ENCODE results near the gene GPR139.

- RRBS = no CpG with 5 or more reads among the region's 1 CpG
These were observed 345.2 kb downstream of the XYLT1 start for GRCh38 chr16:17125545-17125987.

DNA sequence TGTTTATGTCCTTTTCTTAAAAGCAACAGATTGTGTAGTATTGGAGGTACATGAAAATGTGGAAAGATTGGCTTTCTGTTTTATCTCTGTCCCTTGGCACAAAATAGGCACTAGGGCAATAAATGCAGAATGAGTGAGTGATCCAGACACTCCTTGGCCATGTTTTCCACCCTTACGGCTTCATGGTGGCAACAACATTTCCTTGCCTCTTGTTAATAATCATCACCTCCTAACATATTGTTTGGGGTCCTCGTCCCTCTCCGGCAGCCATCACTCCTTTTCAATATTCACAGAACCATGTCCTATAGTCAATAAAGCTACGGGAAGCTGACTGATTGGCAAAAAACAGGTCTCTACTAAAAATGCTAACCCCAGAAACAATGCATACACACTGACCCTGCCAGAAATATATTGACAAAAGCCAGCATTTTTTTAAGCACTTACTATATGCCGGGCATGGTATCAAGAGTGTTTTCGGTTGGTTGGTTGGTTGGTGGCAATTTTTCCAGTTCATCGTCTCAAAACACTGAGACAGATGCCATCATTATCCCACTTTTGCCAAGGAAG, 249.8 kb downstream of the XYLT1 start:
- RRBS = no CpG with 5 or more reads among the region's 7 CpGs

GRCh38 chr16:17272784-17273644, 197.7 kb downstream of the XYLT1 start:
- RRBS = 38% methylated on average over 1 of the region's 13 CpGs

DNA sequence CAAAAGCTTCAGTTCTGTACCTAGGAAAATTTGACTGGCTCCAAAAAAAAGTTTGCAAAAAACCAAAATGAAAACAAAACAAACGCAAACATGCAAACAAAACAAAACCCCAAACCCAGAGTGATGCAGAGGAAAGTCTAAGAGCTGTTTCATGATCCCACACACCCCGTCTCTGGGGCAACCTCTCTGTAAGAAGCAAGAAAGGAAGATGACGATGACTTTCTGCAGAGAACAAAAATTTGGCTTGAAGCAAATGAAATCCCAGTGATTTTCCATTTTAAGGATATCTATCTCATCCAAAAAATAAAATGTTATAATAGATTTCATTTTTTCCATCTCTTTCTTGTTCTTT, 181.1 kb downstream of the XYLT1 start:
- RRBS = no CpG with 5 or more reads among the region's 3 CpGs

DNA sequence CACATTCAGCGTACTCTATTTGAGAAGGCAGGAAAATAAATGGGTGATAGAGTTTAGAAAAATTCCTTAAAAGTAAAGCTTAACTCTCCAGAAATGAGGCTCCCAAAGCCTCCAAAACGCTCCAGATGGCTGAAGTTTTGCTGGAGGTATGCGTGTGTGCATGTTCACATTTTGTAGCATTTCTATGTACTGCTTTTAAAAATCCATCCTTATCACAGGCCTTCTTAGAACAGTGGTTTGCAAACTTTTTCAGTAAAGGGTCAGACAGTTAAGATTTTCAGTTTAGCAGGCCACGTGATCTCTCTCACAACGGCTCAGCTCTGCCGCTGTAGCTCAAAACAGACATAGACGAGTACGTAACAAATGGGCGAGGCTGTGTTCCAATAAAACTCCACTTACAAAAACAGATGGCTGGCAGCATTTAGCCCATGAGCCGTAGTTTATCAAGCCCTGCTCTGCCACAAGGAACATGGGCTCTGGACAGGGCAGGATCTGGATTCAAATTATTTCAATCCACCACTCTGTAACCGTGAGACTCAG, 141.9 kb downstream of the XYLT1 start:
- RRBS = no CpG with 5 or more reads among the region's 11 CpGs

GRCh38 chr16:17350168-17350651, 120.5 kb downstream of the XYLT1 start:
- RRBS = no CpG with 5 or more reads among the region's 5 CpGs

DNA sequence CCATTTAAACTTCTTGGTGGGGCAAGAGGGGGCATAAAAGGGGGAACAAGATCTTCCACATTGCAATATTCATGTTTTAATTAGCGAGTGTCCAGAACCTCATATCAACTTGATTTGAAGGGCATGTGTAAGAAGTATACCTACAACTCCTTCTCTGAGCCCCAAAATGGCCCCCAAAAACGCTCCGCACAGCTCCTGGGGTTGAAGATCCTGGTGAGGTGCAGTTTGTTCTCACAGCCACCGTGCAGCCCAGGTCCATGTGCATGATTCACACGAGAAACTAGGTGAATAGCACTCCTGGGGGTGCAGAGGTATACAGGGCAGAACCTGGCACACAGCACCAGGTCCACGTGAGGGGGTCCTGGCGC, 58.8 kb downstream of the XYLT1 start:
- RRBS = no CpG with 5 or more reads among the region's 7 CpGs

DNA sequence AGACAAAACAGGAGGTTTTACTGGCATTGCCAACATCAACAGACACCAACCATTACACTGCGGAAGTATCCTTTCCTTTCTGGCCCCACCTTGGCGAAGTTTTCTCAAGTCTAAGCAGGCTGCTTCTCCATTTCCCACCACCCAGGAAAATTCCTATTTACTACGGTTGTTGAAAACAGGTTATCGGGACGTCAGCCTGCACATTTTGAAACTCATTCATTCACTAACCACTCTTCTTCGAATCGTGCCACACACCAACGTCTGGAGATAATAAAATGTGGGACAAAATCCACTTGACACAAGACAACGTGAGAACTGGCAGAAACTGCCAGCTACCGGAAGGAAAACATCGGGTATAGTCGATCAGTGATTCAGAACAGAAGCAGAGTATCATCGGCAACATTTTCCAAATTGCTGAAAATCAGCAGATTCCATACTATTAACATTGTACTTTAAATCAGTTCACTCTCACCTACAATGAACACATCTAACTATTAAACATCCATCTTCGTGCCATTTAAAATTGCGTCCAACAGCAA, 935 bp downstream of the RPS15A start:
- RRBS = no CpG with 5 or more reads among the region's 15 CpGs

- RRBS = no CpG with 5 or more reads among the region's 5 CpGs
These were observed 1.1 kb upstream of the RPS15A start for GRCh38 chr16:18791243-18791595.

- RRBS = no CpG with 5 or more reads among the region's 9 CpGs
These were observed 8.1 kb upstream of the ARL6IP1 start for GRCh38 chr16:18809280-18809930.

DNA sequence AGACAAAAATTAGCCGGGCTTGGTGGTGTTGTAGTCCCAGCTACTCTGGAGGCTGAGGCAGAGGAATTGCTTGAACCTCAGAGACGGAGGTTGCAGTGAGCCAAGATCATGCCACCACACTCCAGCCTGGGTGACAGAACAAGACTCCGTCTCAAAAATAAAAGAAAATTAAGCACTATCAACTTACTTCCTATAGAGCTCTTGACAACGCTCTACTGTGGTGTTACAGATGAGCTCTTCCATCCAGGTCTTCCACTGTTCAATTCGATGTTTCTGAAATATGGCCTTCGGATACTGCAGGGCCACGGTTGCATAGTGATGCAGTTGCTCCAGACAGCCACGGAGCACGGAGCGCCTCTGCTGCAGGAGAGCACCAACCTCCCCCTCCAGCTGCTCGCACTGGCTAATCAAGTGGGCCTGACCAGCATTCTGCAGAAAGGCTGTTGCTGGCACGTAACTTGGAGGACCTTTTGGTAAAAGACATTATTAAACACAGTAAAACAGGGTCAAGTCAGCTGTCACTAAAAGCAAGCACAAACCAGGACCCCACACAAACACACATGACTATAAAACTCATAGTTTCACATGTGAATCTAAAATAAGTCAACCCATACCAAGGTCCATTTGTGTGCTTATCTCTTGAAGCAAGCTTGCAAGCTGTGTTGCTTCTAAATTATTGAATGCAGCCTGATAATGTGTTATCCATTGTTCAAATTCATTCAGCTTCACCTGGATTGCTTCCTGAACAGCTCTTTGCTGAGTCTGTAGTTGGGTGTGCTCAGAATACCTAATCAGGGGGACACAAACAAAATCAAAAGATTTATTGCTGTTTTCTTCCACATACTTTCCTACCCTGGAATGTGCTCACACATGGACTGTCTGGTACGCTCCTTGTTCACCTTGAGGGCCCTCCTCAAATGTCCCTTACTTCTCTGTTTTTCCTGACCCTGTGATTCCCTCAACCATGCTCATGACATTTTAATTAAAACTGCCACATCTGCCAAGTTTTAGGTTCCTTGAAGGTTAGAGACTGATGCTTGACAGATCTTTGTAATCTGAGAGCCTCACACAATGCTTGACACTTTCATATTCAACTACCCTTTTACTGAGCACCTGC, 34.8 kb upstream of the ARL6IP1 start:
- RRBS = no CpG with 5 or more reads among the region's 13 CpGs

- RRBS = no CpG with 5 or more reads among the region's 4 CpGs
These were observed 46.3 kb upstream of the ARL6IP1 start for GRCh38 chr16:18847454-18848251.

GRCh38 chr16:18849766-18850690, 48.7 kb upstream of the ARL6IP1 start:
- RRBS = no CpG with 5 or more reads among the region's 8 CpGs

- RRBS = no CpG with 5 or more reads among the region's 5 CpGs
These were observed 5.5 kb upstream of the SMG1 start for GRCh38 chr16:18931778-18932119.

GRCh38 chr16:18959122-18959644, 24.6 kb upstream of the TMC7 start:
- RRBS = no CpG with 5 or more reads among the region's 2 CpGs

DNA sequence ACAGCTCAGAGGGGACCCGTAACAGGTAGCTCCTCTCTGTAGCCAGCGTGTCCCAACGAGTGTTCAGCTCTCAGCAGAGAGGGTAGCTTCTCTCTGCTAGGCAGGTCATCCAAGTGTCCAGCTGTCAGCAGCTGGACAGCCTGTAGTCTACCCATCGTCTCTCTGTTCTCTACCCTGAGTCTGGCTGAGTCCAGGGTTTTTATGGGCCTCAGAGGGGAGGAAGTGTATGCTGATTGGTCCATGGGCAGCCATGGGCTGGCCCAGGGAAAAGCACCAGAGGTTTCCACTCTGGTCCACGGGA, 45.3 kb upstream of the CLEC19A start:
- RRBS = no CpG with 5 or more reads among the region's 5 CpGs

GRCh38 chr16:19785362-19786294, 67.6 kb downstream of the IQCK start:
- RRBS = no CpG with 5 or more reads among the region's 14 CpGs

GRCh38 chr16:19860381-19861155, 24.1 kb downstream of the GPRC5B start:
- RRBS = no CpG with 5 or more reads among the region's 15 CpGs

- RRBS = 12% methylated on average over 7 of the region's 32 CpGs
These were observed at the start of gene GPR139 for GRCh38 chr16:20073766-20074152. GPR139 (minus strand) TSS chr16:20073890.

- RRBS = no CpG with 5 or more reads among the region's 8 CpGs
These were observed 35.5 kb upstream of the ACSM2B start for GRCh38 chr16:20611260-20612487.